SEM (cell line): ENCODE measurements around a stretch of chr17.

- PRO-cap, result no peak
Measured at GRCh38 chr17:78408604-78409113, 30.2 kb downstream of the PGS1 start.

DNA sequence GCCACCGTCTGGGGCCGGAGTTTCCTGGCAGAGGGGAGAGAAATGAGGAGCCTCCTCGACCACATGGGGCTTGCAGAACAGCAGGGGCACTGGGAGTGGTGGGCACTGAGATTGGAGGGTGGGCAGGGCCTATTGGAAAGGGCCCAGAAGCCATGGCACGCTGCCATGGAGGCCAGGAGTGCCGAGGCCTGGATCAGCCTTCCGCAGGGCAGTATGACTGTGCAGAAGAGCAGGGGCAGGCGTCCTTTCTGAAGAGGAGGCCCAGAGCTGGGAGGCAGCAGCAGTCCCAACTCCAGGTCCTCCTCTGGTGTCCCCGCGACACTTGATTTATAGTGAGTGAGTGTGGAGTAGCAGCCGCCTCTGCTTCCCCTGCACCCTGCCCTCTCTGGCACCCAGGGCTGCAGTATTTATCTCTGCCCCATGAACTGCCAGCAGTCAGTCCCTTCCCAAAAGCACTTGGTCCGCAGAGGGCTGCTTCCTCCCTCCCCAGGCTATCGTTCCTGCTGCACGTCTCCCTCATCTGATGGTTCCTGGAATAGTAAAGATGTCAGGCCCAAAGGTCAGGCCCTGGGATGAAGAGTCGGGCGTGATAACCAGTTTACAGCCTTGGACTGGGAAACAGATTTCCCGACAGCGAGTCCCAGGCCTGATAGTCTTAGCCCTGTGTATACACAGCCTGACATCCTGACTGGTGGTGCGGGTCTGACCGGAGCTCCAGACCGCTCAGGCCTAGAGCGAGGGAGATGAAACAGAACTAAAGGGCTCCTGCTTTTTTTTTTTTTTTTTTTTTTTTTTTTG lies 32.9 kb downstream of the PGS1 start:
- PRO-cap, result no peak

DNA sequence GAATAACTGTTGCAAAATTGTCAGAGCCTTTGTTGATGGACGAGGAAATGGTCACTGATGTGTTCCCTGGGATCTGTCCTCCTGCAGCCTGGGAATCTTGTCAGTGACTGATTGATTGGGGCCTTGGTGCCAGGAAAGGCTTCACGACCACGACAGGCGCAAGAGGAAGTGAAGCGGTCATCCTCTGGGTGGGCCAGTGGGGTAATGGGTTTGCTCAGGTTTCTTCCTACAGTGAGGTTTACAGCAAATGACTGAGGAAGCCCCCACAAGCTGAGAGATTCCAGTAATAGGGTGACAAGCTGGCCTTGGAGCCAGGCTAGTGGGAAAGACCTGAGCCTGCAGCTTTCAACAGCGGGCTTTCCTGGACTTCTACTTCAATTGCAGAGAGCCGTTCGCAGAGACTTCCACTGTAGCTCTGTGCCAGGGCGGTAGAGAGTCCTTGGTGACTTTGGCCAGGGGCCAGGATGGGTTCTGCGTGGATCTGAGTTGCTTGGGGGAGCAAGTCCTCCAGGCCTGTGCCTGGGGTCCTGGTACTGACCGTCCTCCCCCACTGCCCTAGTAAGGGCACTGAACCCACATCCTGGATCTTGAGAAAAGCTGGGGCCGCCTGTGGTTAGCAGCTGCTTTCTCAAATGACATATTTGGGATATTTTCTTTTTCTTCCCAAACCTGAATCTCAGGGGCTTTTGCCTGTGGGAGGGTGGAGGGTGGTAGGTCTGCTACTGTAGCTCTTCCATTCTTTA lies 37.7 kb downstream of the PGS1 start:
- PRO-cap, result no peak

DNA sequence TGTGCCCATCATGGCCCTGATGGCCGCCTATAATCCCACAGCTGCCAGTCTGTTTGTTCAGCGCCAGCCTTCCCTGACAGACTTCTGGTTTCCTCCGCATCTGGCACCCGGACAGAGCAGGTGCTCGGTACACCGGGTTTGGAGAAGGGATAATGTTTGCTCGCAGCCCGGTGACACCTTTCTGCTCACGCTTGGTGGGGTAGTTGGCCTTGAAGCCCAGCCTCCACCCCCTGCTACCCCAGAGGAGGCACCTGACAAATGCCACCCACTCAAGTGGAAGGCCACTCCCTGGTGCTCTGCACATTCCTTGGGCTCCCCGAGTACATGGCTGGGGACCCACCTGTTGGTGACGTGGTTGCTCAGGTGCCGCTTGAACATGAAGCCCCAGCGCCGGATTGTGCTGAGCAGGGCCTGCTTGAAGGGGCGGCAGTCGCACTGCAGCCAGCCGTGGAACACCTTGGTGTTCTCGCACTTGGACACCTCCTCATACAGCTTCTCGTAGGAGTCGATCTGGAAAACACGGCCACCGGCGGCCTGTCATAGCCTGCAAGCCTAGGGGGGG lies 47.1 kb downstream of the DNAH17 start:
- PRO-cap, result no peak

GRCh38 chr17:78588509-78588997 lies 11.4 kb upstream of the DNAH17 start:
- PRO-cap, result no peak

DNA sequence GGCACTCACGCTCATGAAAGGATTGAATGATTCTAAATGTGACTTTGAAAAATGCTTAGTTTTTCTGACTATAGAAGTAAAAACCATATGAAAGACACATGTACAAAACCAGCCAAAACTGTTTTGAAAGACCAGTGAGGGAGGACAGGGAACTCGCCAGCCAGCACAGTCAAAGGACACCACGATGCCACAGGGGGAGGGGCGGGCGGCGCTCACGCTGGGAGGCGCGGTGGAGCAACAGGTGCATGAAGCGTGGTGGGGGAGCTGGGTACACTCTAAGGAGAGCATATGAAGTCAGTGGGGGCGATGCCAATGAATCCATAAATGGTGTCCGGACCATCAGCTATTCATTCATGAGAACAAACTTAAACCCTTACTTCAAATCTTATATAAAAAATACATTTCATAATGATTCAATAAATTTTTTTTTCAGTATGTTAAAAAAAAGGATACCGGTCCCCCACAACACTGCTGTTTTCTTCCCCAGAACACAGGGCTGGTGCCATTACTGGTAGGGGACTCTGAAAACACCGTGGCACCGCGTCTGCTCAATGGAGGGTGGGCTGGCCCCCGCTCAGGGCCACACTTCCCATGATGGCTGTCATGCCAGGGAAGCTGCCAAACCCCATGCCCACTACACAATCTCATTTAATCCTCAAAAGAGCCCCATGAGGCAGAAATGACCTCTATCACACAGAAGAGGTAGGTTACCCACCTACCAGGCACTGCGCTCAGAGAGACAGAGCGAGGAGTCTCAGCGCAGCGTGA lies 101.1 kb upstream of the DNAH17 start:
- PRO-cap, result no peak

DNA sequence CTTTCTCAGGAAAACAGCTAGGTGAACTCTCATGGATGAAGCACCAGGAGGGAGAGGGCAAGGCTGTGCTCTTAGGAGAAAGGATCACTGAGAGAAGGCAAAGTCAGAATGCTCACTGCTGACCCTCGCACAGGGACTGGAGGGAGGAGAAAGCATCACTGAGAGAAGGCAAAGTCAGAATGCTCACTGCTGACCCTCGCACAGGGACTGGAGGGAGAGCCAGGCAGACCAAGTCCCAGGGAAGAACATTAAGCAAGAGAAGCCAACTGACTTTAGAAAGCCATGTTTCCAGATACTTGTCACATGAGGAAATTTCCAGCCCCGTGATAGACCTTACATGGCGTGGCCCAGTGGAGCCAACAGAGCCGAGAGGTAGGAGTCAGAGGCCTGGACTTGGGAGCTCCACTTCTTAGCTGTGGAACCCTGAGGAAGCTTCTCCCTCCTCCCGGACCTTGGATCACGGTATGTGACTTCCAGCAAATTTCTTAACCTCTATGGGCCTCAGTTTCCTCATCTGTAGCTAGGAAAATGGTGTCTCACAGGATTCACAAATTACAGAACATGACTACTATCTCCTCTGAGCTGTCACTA lies 102.2 kb upstream of the DNAH17 start:
- PRO-cap, result no peak

DNA sequence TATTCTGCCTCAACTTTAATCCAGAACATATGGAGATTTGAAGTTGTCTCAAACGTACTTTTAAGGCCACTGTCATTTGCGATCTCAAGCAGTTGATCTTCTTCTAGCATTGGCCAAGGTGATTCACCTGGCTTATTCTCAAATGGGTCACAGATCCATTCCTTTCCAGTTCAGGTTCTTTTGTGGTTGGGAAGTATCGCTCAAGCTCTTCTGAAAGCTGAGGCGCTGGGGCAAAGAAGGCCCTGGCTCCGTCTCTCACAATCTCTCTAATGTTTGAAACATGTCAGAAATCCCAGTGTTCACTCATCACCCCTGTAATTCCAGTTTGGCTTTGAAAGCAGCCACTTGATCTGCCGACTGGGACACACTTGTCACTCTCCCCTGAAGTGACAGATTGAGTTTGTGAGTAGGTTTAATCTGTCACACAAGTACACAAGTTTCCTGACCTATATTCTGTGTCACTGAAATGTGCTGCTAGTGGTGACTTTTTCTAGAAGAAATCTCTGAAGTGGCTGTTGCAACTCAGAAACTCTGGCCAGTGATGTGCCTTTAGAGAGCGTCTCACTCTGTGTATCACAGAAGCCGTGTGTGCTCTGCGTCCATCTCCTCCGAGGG lies 94.6 kb downstream of the CYTH1 start:
- PRO-cap, result no peak

DNA sequence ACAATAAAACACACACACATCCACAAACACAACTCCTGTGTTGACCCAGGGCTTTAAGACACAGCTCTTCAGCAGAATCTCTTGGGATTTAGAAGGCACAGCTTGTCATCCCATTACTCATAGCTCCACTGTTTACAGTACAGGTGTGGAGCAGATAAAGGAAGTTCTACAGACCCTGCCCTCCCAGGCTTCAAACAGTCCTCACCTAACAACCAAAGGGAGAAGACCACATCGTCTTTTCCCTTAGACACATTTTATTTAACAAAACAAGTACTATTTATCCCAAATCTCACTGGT lies 46.3 kb downstream of the CYTH1 start:
- PRO-cap, result no peak

DNA sequence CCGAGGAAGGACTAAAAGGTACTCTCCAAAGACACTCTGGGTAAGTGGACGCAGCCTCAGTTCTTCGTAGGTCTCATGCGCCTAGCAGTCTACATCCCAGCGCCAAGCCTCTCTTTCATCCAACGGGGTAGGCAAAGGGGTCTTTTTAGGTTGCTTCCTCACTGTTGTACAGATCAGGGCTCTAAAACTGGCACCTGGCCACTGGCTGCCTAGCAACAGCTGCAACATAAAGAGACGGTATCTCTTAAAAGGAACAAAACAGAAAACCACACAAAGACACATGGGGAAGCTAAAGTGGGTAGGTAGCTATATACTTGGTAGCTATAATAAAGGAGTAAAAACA lies 22.9 kb downstream of the CYTH1 start:
- PRO-cap, result bidirectional peak, plus-strand start at position 273 of the sequence, minus-strand start at position 170 of the sequence

GRCh38 chr17:78771723-78772574 lies 10.1 kb downstream of the CYTH1 start:
- PRO-cap, result no peak

DNA sequence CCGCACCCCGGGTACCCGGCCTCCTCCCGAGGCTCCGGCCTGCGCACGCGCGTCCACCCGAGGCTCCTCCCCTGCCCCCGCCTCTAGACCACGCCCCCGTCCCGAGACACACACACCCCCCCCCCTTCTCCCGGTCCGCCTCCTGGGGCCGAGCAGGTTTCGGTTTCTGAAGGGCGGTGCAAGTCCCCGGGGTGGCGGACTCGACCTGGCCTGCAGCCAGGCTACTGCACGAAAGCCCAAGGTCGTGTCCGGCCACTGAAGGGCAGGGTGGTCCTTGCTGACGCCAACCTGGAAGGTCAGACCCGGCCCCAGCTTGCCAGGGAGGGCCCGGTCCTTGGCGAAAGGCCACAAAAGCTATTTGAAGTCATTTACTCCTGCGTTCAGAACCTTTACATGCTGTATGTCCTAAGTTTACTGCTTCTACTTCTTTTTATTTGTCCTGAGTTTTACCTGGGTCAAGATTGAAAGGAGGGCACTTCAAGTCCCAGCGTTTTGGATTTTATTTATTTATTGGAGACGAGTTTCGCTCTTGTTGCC lies 428 bp upstream of the CYTH1 start:
- PRO-cap, result bidirectional peak, plus-strand start at position 162 of the sequence, minus-strand start outside the sequence

GRCh38 chr17:78838469-78839073 lies 2.0 kb downstream of the USP36 start:
- PRO-cap, result no peak

DNA sequence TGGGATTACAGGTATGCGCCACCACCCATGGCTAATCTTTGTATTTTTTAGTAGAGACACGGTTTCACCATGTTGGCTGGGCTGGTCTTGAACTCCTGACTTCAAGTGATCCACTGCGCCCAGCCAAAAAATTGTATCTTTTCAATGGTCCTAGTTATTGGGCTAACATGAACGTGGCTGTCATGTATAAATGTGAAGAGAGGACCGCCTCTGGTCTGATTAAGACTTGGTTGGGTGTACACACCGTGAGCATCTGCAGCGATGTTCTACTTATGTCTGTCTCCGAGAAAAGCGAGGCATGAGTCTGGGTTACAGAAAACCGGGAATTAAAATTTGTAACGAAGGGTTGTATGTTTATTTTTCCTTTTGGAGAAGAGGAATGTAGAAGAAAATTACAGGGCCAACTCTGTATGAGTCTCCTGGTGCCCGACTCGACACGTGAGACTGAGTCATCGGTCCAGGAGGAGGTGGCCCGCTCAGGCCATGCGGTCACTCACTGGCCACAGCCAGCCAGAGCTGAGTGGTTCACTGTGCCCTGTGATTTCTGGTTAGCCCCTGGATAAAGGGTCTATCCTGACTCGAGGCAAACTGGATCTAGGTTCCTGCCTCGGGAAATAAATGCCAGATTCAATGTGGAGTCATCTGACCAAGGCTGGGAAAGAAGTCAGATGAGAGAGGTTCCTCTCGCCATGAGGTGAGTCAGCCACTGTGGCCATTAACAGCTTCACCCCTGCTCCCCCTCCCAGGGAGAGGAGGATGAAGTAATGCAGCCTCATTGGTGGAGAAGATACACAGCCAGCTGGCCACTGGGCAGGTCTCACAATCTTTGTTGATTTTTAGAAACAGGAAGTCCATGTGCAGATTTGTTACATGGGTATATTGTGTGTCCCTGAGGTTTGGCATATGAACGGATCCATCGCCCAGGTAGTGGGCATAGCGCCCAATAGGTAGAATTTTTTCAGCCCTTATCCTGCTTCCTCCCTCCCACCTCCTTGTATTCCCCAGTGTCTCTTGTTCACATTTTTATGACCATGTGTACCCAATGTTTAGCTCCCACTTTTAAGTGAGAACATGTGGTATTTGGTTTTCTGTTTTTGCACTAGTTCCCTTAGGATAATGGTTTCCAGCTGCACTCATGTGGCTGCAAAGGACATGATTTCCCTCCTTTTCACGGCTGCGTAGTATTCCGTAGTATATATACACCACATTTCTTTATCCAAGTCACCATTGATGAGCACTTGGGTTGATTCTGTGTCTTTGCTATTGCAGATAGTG lies 21.6 kb upstream of the USP36 start:
- PRO-cap, result no peak

DNA sequence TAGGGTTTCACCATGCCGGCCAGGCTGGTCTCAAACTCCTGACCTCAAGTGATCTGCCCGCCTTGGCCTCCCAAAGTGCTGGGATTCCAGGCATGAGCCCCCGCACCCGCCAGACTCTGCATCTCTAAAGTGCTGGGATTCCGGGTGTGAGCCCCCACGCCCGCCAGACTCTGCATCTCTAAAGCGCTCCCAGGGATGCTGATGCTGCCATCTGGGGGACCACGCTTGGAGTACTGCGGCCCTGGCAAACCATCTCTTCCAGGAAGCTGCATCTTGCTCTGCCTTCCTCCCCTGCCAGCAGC lies 4.1 kb downstream of the CEP295NL start:
- PRO-cap, result no peak

- PRO-cap, result no peak
Measured at GRCh38 chr17:78922777-78923268, 2.4 kb downstream of the TIMP2 start.

- PRO-cap, result no peak
Measured at GRCh38 chr17:78929692-78930436, 4.7 kb upstream of the TIMP2 start.

- PRO-cap, result no peak
Measured at GRCh38 chr17:78966484-78966913, 13.2 kb downstream of the LGALS3BP start.

DNA sequence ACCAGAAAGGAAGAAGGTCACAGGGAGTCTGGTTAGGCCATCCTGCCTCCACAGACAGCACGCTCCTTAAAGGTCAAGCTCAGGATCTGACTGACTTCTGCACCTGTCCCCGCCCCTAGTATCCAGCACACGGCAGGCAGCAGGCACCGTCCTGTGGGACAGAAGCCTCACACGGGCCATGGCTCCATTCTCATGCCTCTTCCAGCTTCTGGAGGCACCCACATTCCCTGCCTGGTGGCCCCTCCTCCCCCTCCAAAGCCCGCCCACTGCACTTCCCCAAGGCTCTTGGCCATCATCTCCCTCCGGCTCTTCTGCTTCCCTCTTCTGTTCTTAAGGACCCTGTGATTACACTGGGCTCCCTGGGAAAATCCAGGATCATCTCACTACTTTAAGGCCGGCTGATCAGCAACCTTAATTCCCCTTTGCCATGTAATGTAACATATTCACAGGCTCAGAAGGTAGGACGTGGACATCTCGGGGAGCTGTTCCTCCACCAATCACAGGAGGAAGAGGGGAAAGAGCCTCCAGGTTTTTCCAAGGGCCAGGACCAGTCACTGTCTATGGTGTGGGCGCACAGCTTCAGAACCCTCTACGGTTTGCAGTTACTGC lies 3.5 kb downstream of the CANT1 start:
- PRO-cap, result no peak

- PRO-cap, result no peak
Measured at GRCh38 chr17:79183804-79184394, 109.3 kb downstream of the ENGASE start.